ENCODE data around the genes CCT6B, HEATR9, TBC1D3B and ZNHIT3.

GRCh38 chr17:32596497-32597433, 110.0 kb downstream of the CDK5R1 start:
- PRO-cap: no peak

GRCh38 chr17:32748230-32749097, 128.5 kb downstream of the MYO1D start:
- PRO-cap: no peak

DNA sequence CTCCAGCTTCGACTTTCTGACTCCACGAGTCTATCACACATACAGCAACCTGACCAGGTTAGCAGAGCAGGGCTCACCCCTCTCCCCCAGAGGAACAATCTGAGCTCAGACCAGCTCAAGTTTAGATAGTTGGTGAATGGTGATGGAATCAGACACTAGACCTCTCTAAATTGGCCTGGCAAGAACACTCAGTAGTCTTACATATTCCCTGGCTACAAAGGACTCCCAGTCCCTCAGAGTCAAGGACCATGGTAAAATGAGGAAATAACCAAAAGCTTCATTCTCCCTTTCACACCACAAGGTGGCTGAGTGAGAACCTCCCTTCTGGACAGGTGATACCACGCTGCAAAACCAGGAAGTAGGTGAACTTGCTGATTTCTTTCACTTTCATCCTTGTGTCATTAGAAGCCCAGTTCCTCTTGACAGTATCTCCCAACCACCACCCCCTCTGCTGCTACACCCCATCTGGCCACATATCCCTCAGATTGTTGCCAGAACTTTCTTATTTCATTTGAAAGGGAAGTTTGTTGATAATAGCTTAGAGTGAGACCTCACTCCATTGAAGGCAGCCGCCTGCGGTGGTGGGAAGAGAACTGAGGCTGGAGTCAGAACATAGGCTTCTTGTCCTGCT, 290.7 kb upstream of the CCL2 start:
- PRO-cap: no peak

DNA sequence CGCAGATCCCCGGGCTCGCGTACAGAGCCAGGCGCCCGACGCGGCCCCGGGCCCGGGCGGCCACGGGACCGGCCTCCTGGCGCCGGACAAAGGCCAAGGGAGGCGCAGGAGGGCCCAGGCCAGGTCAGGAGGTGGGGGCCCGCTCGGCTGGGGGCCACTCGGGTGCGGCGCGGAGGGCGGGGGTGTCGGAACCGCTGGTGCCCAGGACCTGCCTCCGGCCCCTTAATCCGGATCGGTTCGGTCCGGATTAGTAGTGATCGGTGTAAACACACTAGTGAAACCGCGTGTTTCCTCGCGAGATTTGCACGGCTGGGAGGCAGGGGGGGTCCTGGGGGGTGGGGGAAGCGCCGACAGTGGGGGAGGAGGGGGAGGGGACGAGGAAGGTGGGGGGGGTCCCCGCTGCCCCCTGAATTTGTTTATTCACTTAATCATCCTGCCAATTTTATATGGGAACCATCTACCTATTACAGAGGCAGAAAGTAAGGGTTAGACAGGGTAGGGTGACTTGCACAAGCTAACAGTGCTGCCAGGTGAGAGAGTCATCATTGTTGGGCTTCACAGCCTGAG, 214.9 kb upstream of the CCL2 start:
- PRO-cap: no peak

DNA sequence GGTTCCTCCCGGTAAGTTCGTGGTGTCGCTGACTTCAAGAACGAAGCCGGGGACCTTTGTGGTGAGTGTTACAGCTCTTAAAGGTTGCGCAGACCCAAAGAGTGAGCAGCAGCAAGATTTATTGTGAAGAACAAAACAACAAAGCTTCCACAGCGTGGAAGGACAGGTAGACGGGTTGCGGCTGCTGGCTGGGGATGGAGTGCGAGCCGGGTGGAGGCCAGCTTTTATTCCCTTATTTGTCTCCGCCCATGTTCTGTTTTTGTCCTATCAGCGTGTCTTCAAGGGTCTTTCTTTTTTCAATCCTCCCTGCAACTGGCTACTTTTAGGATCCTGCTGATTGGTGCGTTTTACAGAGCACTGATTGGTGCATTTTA, 122.9 kb upstream of the CCL2 start:
- PRO-cap: no peak

GRCh38 chr17:34960903-34961709, at the start of gene CCT6B:
CCT6B (minus strand) TSS chr17:34961460.
- PRO-cap: bidirectional peak, plus-strand start at chr17:34961194, minus-strand start at chr17:34961233; bidirectional peak, plus-strand start at chr17:34961540, minus-strand start at chr17:34961406

DNA sequence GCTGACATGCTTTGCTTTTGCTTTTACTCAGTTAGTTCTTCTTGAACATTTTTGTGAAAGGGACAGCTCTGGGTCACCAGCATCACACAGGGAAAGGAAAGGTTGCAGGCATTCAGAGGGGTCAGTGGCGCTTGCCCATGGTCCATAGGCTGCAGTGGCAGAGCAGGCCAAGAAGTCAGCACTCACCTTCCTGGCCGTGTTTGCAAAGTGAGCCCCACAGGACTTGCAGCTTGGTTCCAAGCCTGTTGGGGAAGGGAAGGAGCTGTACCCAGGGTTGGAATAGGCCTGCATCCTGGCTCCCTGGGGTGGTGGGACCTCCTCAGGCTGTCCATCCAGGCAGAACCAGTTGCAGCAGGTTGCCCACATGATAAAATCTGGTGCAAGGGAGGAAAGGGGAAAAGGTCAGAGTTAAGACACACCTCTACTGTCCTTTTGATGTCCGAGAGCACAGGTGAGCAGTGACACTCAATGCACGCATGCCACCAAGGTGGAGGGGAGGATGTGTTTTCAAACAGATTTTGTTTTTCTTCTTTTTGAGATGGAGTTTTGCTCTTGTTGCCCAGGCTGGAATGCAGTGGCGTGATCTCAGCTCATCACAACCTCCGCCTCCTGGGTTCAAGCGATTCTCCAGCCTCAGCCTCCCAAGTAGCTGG, 37.2 kb downstream of the RFFL start:
- PRO-cap: no peak

DNA sequence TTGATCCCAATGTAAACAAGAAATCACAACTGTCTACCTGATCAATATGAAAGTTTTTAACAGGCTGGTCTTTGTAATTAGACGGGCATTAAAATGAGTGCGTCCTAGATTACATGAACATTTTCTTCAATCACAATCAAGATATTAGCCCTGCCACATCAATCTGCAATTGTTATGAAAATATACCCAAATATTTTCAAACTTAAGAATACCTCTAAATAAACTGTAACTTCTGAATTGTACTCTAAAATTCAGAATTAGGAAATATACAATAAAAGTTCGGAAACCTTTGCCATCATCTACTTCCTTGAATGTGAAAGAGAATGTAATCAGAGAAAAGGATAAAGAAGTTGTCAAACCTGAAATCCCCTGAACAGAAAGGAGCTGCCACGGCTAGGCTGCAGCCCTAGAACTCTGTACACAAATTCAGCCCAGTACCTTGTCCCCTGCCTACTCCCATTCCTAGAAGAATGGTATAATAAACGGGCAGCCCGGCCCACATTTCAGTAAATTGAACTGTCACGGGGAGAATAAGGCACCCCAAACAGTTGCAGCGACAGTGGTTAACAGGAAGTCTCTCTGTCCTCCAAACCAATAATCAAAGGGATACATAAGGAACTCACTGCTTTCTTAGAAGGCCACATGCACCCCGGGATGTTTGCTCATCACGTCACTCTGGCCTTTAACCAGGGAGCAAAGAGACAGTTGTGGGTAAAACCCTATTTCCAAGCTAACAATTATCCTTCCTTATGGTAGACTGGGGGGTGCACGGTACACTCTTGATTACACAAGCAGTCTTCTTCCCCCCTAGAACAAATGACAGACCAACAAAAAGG, 24.2 kb upstream of the RFFL start:
- PRO-cap: no peak

GRCh38 chr17:35298948-35299530, 56.2 kb downstream of the SLFN5 start:
- PRO-cap: no peak

DNA sequence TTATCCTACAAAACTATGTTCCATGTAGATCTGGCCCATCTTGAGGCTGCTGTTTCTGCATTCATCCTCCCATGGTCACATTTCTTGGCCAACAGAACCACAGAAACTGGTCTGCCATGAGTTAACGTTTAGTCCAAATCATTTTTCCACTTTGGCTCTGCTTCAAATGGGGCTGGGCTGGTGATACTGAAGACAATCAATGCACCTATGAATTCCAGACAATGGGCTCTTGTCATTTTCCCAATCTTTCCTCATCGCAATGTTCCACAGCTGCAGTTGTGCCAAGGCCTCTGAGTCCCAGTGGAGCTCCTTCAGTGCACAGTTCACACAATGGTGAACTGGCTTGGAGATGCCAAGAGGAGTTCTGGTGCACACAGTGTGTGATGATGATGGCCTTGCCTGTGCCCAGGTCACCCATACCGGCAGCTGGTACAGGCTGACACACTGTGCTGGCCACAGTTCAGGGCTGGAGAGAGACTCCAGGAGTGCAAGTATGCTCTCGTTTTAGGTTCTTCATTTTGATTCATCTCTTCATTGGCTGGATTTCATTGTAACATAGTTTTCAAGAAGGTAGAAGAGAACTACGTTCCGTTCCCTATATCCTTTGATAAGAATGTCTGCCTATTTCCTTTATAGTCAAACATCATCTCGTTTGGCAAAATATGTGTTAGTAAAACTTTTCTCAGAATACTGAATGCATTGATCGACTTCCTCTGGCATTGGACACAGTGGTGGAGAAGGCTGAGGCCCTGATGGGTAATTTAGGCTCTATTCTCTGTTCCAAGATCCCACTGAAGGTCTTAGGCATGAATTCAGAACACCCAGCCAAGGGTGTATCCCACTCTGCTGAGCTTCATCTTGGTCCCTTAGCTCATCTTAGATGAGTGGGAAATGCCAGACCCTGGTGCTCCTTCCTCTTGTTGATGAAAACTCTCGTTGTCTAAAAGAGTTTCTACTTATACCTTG, 22.3 kb downstream of the SLFN12 start:
- PRO-cap: no peak

DNA sequence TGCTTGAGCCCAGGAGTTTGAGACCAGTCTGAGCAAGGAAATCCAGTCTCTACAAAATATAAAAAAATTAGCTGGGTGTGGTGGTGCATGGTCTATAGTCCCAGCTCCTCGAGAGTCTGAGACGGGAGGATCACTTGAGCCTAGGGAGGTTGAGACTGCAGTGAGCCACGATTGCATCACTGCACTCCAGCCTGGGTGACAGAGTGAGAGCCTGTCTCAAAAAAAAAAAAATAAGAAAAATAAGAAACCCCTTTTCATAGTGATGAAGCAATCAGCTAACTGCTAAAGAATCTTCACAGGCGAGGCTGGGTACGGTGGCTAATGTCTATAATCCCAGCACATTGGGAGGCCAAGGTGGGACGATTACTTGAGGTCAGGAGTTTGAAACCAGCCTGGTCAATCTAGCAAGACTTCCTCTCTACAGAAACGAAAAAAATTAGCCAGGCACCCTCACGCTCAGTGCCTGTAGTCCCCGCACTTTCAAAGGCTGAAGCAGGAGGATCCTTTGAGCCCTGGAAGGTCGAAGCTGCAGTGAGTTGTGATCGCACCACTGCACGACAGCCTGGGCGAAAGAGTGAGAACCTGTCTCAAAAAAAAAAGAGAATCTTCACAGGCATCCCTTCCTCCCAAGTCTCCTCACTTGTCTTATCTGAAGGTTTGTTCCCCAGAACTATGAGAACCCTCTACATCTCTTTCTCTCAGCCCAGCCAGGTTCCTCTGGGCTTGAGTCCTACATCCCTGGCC, 715 bp downstream of the SLFN12L start:
- PRO-cap: no peak

GRCh38 chr17:35567736-35568988, 7.5 kb upstream of the SLFN14 start:
- PRO-cap: bidirectional peak, plus-strand start at chr17:35568131, minus-strand start at chr17:35567843; unidirectional peak, minus-strand start at chr17:35568651

DNA sequence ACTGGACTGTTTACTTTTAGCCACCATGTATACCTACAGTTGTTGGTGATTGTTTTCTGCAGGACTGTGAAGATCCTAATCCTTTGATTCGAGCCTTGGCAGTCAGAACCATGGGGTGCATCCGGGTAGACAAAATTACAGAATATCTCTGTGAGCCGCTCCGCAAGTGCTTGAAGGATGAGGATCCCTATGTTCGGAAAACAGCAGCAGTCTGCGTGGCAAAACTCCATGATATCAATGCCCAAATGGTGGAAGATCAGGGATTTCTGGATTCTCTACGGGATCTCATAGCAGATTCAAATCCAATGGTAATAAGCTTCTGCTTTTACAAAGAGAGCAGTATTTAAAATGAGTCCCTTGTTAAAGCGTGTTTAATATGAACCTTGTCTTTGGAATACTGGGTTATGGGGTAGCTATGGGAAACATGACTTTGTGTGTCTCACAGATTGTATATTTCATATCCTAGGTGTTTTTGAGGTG, 21.0 kb downstream of the AP2B1 start:
- PRO-cap: no peak

GRCh38 chr17:35843836-35845107, 24.4 kb downstream of the HEATR9 start:
- PRO-cap: no peak

DNA sequence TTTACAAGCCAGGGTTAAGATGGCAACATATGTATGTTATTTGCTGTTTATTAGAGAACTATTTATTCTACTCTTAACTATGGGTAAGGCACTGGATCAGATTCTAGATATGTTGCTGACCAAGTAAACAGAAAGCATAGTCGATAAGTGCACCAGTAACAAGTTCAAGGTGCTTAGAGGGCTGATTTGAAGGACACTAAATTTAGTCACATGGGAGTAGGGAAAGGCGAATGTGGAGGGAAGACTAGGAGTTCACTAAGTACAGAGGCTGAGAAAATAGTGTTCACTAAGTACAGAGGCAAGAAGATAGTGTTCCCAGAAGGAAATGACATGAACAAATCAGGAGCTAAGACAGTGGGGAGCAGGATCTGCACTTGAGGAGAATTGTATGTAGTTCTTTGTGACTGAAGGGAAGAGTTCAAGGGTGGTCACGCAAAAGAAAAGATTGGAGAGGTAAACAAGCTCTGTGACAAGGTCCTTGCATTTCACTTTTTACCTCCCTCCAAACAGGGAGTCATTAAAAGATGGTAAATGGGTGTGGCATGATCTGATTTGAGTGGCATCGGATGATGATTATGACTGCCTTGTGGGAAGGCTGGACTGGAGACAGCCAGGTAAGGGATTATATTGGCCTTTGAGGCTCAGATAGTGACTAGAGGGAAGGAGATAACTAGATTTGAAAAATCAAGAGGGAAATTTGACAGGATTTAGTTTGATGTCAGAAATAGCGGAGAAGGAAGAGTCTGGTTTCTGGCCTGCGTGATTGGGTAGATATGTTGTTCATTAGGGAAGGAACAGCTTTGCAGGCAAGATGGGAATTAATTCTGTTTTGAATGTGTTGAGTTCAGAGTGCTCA, 20.8 kb downstream of the HEATR9 start:
- PRO-cap: no peak

DNA sequence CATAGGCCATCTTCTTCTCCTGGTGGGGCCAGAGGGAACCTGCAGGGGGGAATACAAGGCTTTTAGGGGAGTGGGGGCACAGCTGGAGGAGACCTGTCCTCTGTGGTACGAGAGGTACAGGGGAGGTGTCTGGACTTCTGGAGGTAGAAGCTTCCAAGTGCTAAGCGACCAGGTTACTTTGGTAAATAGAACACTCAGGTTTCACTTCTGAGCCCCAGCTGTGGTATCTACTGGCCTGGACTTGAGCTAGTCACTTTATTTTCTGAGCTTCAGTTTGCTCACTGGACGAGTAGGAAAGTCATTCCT, at the start of gene HEATR9:
TSS of gene HEATR9 (minus strand) at position 159 of the 306 bp plus-strand sequence.
- PRO-cap: no peak

DNA sequence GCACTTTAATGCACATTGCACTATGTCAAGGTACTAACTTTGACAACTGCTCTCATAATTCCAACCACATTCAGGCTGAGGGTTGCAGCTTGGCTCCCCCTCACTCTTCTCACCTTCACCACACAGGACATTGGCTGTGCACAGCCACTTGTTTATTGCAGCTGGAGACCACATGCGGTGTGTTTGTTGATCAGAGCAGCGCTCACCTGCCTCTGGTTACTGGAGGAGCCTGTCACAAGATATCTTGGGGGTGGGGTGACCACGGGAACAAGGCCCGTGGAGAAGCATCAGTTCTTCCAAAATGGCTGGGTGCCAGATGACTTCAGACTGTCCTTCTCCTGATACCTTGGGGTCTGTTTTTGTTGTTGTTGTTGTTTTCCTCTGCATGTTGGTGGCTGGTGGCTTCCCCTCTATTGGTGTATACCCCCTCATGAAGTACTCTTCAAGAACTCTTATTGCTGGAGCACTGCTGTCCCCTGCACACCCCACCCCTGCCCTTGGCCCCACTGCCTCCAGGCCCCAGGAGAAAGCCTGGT, 10.7 kb upstream of the CCL5 start:
- PRO-cap: no peak

DNA sequence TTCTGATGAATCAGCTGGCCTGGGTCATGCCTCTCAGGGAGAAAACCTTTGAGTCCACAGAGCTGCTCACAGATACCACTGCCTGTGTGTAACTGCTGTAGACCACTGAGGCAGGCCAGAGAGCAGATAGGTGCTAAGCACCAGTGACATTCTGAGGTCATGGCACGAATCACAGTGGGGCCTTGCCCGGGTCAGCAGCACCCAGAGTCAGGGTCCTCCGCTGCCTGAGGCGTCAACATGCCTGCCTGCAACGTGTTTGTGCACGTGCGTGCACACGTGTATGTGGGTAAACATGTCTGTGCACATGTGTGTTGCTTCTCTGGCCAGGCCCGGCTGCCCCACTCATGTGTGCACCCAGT, at the start of gene TBC1D3B:
TSS of gene TBC1D3B (minus strand) at position 153 of the 359 bp plus-strand sequence.
- PRO-cap: no peak

DNA sequence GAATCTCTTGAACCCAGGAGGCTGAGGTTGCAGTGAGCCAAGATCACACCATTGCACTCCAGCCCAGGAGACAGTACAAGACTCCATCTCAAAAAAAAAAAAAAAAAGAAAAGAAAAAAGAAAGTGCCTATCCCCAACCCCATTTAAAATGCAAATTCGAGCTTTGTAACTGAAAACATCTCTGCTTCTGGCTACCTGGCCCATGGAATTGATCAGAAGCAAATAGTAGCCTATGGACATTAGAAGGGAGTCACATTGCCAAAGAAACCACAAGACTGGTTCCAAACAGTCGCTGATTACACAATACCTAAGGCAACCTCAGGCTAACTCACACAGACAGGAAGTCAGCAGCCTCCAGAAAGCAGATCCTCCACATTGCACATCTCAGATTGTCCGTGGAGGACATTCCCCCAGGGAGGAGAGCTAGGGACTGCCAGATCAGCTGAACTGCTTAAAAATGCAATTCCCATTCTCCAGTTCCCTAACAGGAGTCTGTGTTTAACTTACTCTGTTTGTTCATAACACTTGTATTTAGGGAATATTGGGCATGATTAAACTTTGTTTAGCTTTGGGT, 4.3 kb downstream of the CCL3L3 start:
- PRO-cap: no peak

GRCh38 chr17:36485607-36486849, at the start of gene ZNHIT3:
ZNHIT3 (plus strand) TSS chr17:36486681.
- PRO-cap: bidirectional peak, plus-strand start at chr17:36485950, minus-strand start at chr17:36485860; bidirectional peak, plus-strand start at chr17:36486681, minus-strand start at chr17:36486478